ENCODE results near the gene TARM1.

GRCh38 chr19:54081145-54081379 is at the start of gene TARM1:
Gene TARM1 (minus strand): TSS chr19:54081365.
- PRO-cap: no peak

DNA sequence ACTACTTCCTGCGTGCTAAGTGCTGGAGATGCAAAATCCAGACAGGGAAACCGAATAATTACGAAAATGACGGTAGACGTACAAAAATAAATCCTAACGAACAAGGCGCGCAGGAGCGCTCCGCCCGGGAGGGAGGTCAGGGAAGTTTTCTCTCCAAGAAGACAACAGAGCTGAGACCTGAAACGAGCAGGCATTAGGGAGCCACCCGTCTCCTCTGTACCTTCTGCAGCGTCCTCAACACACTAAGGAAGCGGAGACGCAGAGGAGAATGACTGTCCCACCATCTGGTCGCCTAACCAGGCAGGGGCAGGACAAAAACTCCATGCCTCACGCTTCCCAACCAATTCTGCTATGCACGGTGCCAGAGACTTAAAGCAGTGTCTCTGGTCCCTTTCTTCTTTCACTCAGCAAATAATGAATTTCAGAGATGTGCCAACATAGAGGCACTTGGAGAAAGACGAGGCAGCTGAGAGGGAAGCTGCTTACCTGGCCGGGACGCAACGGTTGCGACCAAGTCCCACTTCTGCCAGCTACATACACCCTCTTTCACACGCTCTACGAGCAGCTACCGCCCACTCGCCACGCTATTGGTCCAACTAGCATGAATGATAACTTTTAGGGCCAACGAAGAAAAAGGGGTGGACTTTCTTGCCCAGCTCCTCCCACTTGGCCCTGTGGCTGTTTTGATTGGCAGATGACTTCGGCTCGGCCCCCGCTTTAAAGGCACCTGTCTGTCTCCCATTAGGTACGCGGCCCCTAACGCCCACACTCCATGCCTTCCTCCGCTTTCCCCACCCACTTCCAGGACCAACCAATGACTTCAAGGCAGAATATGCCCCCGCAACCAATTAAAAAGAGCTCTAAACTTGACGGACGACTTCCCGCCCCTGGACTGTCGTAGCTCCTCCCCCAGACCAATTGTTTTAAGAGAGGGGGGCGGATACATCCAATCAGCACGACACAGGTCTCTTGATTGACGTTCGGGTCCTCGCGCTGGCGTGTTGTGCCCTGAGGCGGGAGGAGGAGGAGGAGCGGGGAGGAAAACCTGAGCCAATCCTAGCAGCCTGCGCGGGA is 739 bp upstream of the CNOT3 start:
- PRO-cap: unidirectional peak, minus-strand start at position 525 of the sequence

DNA sequence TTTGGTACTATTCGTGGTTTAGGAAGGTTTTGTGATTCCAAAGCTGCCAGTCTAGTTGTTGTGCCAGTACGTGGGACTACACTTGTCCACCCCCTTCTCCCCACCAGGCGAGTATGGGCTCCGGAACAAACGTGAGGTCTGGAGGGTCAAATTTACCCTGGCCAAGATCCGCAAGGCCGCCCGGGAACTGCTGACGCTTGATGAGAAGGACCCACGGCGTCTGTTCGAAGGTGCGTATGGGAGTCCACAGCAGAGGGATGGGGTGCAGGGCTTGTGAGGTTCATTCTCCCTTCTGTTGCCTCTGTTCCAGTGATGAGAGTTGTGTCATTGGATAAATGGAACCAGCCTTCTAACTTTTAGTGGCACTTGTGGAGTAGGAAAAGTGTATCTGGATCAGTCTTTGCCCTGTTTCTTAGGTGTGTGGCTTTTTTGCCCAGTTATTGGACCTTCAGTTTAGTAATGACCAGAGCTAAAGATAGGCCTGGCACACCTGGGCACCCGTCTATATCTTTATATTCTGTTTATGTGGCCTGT is 789 bp downstream of the RPS9 start:
- PRO-cap: no peak

GRCh38 chr19:54242557-54243021 is 14.5 kb downstream of the LILRB5 start:
- PRO-cap: no peak

- PRO-cap: no peak
Measured at GRCh38 chr19:54270950-54271513, 9.9 kb downstream of the LILRB2 start.

DNA sequence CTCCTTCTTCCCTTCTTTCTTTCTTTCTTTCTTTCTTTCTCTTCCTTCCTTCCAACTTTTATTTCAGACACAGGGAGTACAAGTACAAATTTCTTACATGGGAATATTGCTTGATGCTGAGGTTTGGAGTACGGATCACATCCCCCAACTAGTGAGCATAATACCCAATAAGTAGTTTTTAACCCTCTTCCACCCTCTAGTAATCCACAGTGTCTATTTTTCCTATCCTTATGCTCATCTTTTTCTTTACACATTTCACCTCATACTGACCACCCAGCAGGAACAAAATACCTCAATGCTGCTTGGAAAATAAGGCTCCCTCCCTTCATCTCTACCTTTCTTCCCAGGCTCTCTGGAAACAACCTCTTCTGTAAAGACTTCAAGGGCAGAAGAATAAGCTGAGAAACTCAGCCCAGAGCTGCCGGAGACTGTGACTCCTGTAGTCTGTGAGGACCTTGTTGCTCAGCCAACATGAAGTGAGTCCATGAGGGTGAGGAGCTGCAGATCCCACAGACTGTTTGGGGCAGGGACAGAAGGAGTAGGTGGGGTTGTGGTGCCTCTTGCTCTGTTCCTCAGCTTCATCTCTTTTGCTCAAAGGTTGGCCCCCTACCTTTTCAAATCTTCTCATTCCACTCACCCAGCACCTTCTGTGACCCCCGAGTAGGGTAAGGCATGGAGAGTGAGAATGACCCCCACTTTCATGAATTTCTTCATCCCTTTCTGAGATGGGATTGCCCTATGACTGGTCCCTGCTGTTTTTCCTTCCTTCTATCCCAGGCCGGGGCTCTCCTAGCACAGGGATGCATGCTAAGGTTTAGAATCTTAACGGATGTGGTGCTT is 7.9 kb downstream of the LILRA5 start:
- PRO-cap: no peak

DNA sequence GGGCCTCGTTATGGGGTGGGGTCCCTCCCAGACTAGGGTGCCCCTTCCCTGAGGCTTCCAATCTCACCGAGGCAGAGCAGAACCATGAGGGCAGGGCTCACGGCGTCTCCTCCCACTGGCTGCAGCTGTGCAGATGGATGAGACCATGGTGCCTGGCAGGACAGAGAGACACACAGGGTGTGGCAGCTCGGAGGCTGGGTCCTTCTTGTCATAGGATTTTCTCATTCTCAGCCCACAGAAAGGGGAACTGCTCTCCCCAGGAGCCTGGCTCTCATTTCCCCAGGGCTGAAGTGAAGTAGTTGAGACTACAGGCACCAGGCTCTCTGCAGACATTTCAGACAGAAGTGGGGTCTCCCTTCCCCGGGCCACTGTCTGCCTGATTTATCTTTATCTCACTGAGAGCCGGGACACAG is 490 bp downstream of the LILRA5 start:
- PRO-cap: no peak

DNA sequence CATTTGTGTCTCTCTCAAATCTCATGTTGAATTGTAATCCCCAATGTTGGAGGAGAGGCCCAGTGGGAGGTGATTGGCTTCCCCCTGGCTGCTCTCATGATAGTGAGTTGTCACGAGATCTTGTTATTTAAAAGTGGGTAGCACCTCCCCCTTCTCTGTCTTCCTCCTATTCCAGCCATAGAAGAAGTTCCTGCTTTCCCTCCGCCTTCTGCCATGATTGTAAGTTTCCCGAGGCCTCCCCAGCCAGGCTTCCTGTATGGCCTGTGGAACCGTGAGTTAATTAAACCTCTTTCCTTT is 3.8 kb downstream of the LILRA4 start:
- PRO-cap: no peak

DNA sequence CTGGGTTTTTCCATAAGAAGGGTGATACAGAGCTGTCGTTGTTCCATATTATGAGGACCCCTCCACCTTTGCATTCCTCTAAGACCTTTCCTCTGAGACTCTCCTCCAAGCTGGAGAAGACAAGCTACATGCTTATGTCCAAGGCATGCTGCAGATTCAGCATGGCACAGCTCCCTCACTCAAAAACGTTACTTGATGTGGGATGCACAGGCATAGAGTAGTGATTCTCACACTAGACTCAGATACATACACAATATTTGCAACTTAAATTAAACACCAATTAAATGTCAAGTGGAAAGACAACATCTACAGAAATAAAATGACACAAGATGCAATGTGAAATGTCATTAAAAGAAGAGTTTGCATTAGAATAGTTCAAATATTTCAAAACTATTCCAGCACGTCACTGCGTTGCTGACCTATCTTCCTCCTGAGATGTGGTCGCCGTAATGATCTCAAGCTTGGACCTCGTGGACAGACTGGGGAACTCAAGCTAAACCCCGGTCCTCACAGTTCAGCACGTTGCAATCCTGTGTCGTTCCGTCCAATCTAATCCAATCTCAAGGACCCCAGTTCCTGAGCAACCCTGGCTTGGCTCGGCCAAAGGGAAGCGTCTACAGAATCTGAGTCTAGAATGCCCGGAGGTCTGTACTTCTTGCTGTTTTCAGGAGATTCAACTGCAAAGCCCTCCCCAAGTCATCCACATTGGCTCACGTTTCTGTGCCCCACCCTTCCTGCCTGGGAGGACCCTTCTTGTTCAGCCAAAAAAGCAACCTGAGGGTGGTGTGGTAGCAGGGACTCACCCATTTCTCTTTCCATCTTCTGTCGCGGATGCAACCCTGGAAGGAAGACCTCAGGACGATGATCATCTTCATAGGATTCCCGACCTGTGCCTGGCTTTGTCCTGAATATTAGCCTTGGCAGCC is 5.0 kb upstream of the LAIR1 start:
- PRO-cap: no peak

DNA sequence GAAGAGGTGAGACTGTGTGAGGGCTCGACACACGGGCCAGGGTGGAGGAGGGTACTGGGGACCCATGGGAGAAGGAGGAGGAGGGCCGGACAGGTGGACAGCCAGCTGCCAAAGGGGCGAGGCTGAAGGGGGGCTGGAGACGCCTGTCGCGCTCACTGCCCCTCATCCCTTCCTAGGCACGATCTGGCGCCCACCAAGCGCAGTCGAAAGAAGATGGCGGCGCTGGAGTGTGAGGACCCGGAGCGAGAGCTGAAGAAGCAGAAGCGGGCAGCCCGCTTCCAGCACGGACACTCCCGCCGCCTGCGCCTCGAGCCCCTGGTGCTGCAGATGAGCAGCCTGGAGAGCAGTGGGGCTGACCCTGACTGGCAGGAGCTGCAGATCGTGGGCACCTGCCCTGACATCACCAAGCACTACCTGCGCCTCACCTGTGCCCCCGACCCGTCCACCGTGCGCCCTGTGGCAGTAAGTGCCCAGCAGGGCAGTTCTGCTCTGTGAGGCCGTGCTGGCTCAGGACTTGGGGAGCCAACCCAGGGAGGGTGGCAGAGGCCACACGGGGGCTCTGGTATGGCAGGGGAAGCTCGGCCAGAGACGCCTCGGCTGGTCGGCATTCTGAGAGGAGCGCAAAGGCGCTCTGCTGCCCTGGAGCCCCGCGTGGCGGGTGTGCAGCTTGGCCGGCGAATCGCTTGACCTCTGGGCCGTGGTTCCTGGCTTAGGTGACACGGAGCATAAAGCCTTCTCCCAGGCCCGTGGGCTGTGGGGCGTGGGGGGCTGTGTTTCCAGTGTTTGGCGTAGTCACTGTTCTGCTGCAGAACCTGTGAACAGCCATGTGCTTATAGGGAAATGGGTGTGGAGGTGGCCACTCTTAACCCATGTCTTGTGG is 6.9 kb downstream of the LENG9 start:
- PRO-cap: no peak

DNA sequence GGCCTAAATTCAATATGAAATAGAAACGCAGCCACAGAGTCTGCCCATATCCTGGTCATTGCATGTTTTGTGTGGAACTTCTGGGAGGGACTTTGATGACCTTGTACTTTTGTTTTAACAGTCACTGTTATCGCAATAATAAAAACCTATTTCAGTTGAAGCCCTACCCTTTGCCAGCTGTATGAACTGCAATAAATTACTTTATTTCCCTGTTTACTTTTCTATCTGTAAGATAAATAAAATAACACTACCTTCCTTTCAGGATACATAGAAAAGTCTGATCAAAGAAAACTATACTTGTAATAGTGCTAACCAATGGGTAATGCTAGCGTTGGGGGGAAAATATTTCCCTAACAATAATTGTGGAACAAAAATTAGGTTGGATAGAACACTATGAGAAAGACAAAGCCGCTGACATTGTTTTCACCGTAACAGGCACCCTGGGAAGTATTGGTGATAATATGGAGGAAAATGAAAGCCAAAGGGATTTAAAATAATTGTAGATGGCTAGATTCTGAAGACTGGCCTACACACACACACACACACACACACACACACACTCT is 4.3 kb upstream of the LENG9 start:
- PRO-cap: no peak

- PRO-cap: no peak
Measured at GRCh38 chr19:54572695-54573360, 762 bp upstream of the LILRA2 start.

GRCh38 chr19:54622283-54622774 is 8.0 kb upstream of the LILRB1 start:
- PRO-cap: no peak

DNA sequence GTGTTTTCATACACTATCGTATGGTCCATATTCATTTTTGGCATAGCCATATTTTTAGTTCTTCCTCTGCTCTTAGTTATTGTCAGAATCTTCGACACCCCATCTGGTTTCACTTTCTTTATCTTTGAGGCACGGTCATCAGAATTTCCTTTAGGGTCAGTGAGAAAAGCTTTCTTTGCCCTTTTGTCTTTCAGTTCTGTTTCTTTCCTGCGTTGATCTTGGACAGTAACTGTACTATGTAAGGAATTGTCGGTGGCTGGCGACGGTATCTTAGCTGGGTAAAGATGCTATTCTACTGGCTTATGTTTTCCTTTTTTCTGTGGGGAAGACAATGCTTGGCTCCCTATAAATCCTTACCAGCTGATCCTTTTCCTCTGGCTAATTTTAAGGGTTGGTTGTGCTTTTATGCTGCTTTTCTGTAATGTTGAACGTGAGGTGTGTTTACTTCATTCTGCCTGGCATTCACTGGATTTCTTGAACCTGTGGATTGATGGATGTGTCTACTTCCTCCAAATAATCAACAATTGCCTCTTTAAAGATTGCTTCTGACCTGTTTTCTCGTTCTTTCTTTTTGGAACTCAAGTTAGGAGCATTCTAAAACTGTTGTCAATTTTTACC is 10.4 kb upstream of the KIR2DL4 start:
- PRO-cap: no peak

GRCh38 chr19:54801225-54801652 is 2.2 kb upstream of the KIR2DL4 start:
- PRO-cap: no peak

DNA sequence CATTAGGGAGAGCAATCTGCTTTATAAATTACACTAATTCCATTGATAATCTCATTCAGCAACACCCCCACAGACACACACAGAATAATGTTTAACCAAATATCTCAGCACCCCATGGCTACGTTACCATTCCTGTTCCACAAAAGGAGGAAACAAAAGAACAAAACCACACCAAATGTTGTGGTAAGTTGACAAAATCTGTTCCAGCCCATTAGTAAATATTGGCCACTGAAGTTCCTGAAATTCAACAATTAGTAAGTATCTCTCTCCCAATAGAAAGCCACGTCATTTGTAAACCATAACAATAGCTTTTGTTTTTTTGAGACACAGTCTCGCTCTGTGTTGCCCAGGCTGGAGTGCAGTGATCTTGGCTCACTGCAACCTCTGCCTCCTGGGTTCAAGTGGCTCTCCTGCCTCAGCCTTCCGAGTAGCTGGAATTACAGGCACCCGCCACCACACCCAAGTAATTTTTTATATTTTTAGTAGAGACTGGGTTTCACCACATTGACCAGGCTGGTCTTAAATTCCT is 2.3 kb upstream of the FCAR start:
- PRO-cap: no peak

GRCh38 chr19:55014813-55015417 is 23.1 kb downstream of the GP6 start:
- PRO-cap: no peak

DNA sequence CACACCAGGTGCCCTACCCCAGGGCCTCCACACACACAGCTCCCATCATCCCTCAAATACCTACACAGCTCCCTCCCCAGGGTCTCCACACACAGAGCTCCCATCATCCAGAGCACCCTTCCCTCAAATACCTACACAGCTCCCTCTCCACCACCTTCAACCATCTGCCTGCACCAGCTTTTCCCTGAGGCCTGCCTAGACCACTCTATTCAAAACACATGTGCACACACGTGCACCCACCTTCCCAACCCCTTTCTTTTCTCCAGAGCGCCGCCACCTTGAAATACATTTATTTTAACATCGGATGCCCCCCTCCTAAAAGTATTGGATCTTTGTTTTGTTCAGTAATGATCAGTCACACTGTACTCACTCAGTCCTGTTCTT is 14.0 kb downstream of the EPS8L1 start:
- PRO-cap: no peak

GRCh38 chr19:55115356-55115940 is 2.0 kb downstream of the PPP1R12C start:
- PRO-cap: no peak

DNA sequence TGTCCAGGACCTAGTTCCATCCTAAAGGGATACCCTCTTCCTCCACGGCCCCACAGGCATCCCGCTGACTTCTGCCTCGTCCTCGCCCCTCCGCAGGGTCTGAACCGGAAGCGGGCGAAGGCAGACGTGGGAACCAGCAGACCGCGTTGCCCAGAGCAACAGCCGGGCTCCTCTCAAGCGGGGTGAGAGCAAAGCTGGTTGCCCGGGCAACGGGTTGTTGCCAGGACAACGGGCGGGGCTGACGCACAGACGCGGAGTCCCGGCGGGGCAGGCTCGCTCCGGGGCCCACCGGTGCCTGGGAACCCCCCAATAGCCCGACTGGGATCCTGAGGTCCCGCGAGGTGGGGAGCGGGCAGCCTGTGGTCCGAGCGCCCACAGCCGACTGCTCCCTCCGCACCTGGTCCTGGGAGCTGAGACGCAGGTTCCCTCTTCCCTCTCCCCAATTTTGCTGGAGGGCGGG is 811 bp downstream of the SYT5 start:
- PRO-cap: no peak